Glomerular endothelial cell (primary cell): ENCODE measurements around a stretch of chr20.

- RAMPAGE, long total RNA: no peak
Measured at GRCh38 chr20:62193360-62193809, 10.6 kb downstream of the MTG2 start.

DNA sequence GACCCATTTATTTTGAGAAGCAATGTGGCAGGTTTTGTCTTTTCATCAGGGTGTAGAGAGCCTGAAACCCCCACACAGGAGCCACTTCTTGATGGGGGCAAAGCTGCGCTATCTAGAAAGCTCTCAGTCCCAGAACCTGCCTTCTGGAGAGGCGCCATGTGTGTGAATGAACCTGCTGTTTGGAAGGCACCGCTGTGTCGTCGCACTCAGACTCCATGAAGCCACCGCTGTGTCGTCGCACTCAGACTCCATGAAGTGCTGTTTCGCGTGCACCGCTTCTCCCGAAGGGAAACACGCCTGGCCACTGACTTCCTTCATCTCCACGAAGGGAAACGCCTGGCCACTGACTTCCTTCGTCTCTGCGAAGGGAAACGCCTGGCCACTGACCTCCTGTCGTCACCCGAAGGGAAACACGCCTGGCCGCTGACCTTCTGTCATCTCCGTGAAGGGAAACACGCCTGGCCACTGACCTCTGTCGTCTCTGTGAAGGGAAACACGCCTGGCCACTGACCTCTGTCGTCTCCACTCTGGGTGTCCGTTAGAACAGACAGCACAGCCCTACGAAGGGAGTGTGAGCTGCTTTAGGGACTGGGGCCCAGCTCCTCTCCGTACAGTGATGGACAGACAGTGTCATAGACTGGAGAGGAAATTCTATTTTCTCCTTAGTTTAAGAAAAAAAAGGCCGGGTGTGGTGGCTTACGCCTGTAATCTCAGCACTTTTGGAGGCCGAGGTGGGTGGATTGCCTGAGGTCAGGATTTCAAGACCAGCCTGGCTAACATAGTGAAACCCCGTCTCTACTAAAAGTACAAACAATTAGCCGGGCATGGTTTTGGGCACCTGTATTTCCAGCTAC is 17.1 kb upstream of the ADRM1 start:
- RAMPAGE, long total RNA: no peak

- RAMPAGE, long total RNA: no peak
Measured at GRCh38 chr20:62330739-62331249, 28.0 kb downstream of the ADRM1 start.

- RAMPAGE, long total RNA: no peak
Measured at GRCh38 chr20:62349582-62349950, 17.5 kb downstream of the LAMA5 start.

- RAMPAGE, long total RNA: no peak
Measured at GRCh38 chr20:62369348-62369991, 2.4 kb upstream of the LAMA5 start.

GRCh38 chr20:62388038-62389116 is 1.5 kb downstream of the RPS21 start:
- RAMPAGE, long total RNA: no peak

DNA sequence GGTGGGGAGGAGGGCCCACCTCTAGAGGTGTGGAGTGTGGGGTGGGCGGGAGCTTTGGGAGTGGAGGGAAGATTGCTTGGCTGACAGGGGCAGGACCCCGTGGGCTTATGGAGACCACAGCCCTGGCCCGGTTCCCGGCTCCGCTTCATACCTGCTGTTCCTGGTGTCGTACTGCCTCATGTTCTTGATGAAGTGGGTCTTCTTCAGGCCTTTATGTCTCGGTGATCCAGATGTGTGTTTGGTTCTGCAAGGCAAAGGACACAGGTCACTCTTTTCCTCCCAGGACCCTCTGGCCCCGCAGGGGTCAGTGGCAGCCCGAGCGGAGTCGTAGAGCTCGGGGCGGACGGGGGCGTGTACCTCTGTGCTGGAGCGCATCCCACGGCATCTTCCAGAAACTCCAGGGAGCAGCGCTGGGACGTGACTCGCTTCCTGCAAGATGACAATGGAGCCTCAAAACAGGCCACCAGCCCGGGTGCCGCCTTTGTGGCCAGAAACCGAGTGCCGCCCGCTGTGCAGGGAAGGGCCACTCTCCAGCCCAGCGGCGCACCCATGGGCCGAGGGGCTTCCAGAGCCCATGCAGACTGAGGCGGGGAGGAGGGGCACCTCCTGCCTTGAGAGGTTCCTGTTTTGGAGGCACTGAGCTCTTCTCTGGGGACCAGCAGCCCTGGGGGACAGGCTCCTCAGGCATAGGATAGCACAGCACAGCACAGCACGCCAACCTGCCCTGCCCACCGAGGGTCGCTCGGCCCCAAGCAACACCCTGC is 9.4 kb downstream of the RPS21 start:
- RAMPAGE, long total RNA: no peak

DNA sequence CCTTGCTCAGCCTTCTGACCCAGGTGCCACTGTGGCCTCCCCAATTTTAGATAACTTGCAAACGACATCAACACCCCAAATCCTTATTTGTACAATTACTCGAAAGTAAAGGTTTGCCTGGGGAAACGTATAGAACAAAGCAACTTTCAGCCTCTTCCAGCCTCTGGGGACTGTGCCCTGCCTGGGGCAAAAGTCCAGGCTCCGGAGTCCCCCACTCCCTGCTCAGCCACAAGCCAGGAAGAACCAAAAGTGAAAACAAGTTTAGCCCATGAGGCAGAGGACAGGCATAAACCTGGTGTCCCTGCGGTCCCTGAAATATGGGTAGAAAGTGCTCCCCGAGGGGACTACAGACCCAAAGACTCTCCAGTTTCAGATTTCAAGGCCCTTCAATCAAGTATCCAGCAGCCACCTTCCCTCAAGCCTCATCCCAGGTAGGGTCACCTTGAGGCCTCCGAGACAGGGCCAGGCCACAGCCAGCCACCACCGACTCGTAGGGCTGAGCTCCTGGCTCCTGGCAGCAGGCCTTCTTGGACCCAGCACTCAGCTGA is 3.2 kb downstream of the GATA5 start:
- RAMPAGE, long total RNA: no peak

GRCh38 chr20:62495058-62495623 is 19.3 kb upstream of the GATA5 start:
- RAMPAGE, long total RNA: no peak

DNA sequence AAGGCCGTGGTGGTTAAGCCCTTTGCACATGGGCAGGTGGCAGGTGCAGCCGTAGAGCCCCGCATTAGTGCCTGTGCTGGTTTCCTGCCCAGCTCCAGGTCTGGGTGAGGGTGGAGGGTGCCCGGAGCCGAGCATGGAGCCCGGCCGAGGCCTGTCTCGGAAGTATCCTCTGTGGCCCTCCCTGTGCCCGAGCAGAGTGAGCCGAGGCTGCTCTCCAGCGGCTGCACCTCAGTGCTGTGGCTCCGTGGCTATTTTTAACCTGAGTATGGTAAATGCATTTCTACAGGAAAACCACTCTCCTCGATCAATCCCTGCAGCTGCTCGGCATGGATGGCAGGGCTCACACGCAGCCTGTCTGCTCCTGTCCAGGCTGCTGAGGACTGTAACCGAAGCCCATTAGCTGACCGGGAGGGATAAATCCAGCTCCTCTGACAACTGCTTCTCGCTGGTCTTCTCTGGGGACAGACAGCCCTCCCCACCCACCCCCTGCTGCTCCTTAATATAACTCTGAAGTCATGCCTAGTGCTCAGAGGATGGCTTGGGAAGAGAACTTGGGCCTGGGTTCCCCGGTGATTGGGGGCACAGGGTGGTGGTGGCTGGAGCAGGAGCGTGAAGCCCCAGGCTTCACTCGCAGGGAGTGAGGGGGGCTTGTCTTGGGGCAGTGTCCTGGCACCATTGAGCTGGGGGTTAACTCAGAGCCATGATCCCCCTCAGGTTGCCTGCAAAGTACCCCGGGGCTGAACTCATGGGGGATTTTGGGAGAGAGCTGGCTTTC is 36.5 kb upstream of the GATA5 start:
- RAMPAGE, long total RNA: no peak

- RAMPAGE, long total RNA: no peak
Measured at GRCh38 chr20:62533539-62534078, 57.8 kb upstream of the GATA5 start.

- RAMPAGE, long total RNA: no peak
Measured at GRCh38 chr20:62539606-62540083, 63.9 kb upstream of the GATA5 start.

GRCh38 chr20:62571713-62572247 is 70.5 kb upstream of the SLCO4A1 start:
- RAMPAGE, long total RNA: no peak

- RAMPAGE, long total RNA: no peak
Measured at GRCh38 chr20:62602352-62602929, 39.9 kb upstream of the SLCO4A1 start.

GRCh38 chr20:62621177-62621739 is 21.0 kb upstream of the SLCO4A1 start:
- RAMPAGE, long total RNA: no peak

GRCh38 chr20:62648528-62649384 is 6.5 kb downstream of the SLCO4A1 start:
- RAMPAGE, long total RNA: no peak

DNA sequence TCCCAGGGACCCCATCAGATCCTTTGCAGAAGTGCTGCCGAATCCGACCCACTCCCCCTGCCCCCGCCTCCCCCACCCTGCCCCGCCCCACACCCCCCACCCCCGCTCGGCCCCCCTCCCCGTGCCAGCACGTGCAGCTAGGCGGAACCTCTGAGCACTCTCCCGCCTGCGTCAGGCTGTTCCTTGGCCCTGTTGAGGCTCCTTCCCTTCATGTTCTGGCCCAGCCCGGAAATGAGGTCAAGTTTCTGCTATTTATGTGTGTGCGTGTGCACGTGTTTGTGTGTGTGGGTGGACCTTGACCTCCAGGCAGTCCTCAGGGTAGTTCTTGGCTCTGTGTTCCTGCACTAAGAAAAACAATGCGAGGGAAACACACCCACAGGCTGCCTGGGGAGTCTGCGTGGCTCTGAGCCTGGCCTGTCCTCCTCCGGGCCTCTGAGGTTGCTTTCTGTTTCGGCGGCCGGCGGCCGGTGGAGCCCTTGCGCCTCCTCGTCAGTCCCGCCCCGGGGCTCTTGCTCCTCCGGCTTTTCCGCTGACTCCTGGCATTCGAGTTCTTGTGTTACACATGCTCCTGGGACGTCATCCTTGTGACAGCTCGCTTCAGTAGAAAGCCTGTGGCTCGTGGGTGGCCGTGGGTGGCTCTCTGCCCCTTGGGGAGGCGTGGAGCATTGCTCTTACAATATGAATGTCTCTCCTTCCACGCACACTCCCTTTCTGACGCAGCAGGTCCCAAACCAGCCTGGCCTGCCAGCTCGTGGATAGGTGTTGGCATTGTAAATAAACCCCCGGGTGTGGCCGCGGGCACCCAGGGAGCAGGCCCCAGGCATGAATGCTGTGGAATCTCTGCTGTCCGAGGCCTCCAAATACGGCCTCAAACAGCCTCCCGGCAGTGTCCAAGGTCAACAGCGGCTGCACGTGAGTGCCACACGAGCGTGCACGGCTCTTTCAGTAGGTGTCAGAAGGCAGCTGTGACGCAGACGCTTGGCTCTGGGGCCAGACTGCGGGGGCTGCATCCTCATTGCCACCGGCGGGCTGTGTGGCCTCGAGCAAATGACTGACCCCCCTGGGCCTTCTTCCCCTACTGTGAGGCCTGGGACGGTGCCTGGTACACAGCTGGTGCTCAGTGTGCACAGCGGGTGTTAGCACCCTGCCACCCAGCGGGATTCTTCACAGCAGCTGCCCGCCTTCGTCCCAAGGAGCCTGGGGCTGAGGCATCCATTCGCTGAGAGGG is 10.1 kb downstream of the SLCO4A1 start:
- RAMPAGE, long total RNA: no peak

GRCh38 chr20:62662154-62662931 is 20.0 kb downstream of the SLCO4A1 start:
- RAMPAGE, long total RNA: no peak

- RAMPAGE, long total RNA: no peak
Measured at GRCh38 chr20:62668108-62668464, 25.8 kb downstream of the SLCO4A1 start.

DNA sequence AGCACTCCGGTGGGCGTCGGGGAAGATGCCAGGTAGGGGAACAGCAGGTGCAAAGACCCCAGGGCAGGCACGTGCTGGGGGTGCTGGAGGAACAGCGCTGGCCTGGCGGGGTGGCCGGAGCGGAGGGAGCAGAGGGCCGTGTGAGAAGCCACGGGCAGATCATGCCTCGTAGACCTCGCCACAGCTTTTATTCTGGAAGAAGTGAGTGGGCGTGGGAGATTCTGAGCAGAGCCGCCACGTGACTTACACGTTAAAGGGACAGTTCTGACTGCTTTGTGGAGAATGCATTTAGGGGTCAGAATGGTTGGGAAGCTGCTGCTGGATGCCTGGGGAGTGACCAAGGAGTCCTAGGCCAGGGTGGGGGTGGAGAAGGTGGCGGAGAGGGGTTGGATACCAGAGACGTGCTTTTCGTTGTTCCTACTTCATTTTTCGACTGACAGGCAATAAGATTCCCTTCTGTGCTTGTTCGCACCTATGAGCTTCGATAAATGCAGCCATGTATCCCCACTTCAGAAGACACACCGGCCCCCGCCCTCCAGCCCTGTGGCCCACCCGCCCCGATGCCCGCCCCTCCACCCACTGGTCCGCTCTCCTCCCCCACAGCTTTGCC is 9.5 kb downstream of the NTSR1 start:
- RAMPAGE, long total RNA: no peak